Metanephros (tissue), 2 donors: ENCODE data around the genes ZNF649, ZNF613 and ZNF611.

GRCh38 chr19:51802164-51802523, 7.2 kb downstream of the FPR3 start:
- RAMPAGE, long total RNA = no peak

GRCh38 chr19:51896389-51897174, 8.2 kb downstream of the ZNF649 start:
- RAMPAGE, long total RNA = no peak

DNA sequence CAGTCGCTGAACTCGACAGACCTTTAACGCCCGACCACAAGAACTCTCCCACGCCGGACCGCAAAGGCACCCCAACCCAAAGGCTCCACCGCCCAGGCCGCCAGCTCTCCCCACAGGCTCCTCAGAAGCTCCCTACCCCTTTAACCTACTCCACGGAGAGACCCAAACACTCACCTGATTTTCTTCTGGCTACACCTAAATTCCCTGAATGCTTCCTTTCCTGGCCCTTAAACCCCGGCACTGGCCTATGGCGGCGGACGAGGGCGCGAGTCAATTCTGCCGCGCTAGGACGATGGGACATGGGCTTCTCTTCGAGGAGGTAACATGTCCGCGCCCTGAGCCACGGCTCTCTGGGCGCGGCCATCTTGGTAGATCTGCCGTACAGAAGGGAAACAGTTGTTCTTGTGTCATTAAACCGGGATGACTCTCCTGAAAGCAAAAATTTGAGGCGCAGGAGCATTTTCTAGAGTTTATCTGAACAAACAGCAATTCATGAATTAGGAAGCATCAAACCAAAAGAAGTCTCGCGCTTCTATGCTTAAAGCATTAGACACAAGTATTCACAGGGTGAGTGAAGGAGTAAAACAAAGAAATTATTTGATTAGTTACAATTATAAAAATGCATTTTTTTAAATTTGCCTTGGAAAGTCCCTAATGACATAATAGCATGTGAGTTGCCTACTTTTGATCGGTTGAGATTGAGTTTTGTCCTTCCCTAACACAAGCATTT, at the start of gene ZNF649:
Gene ZNF649, minus strand, starts transcription at position 278 of the 730 bp plus-strand sequence.
- RAMPAGE, long total RNA = start-site peak on the minus strand centred at position 235 of the sequence, 61 bp wide, 620 and 205 reads in 2 replicates

DNA sequence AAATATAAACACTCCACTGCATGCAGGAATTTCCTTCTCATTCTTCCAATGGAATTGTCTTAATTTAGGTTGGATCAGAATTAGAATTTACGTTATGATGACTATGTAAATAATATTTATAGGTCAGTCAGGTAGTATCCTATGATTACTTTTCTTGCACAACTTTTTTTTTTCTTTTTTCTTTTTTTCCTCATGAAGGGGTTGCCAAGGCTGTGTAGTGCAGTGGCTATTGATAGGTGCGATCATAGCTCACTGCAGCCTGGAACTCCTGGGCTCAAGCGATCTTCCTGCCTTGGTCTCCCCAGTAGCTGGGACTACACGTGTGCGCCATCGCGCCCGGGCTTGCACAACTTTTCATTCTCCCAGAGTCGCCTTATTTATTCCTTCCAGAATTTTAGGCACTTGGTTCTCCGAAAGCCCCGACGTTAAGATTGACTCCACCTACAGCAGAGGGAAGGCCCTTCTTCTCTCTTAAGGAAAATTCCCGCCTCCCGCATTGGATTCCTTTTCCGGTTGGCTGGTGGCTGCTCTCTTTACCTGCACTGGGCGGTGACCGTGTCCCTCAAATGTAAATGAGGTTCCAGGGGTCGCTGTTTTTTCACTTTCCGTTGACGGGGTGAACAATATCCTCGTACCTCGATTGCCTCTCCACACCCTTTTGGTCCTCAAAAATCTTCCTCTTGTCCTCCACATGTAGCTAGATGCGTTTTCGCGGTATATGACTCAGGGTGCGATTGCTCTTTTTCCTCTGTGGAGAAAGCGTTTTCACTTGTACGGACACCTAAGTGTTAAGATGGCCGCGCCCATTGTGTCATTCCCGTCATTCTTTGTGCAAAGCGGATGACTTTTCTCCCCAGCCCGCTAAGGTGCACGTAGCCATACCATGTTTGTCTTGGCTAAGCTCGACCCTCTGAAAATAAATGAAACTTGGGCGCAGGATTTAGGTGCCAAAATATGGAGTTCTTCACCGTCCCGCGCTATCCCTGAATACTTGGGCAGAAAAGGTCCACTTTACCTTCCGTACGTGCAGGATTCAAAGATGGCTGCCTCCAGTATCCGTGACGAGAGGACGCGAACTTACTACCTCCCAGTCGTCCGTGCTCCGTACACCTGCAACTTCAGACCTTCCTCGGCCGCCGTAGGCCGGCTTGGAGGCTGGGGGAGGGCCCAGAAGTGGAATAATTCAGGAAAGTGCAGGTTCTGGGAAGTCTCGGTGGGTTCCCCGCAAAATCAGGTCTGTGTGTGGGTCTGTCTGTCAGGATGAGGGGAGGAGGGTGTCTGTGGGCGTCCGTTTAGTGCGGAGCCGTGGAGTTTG, at the start of gene ZNF613:
Gene ZNF613, plus strand, starts transcription at position 1,166 of the 1,315 bp plus-strand sequence.
- RAMPAGE, long total RNA = no peak

DNA sequence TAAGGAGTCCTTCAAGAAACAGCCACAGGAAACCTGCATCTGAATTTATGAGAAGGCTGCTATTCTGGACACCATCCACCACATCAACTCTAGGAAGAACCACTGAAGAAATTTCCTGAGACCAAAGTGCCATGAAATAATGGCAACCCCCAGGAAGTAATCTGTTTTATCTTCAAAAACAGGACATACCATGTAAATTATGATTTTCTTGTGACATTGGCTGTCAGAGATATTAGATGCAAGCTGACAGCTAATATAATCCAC, 12.9 kb downstream of the ZNF350 start:
- RAMPAGE, long total RNA = no peak

GRCh38 chr19:52199784-52200529, 10.1 kb downstream of the PPP2R1A start:
- RAMPAGE, long total RNA = no peak

GRCh38 chr19:52200530-52201565, 11.0 kb downstream of the PPP2R1A start:
- RAMPAGE, long total RNA = no peak

DNA sequence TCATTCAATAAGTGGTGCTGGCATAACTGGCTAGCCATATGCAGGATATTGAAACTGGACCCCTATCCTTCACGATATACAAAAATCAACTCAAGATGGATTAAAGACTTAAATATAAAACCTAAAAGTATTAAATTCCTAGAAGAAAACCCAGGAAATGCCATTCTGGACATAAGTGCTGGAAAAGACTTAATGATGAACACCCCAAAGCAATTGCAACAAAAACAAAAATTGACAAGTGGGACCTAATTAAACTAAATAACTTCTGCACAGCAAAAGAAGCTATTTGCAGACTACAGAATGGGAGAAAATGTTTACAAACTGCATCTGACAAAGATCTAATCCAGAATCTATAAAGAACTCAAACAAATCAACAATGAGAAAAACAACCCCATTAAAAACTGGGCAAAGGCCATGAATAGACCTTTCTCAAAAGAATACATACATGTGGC, 11.3 kb upstream of the ZNF610 start:
- RAMPAGE, long total RNA = no peak

DNA sequence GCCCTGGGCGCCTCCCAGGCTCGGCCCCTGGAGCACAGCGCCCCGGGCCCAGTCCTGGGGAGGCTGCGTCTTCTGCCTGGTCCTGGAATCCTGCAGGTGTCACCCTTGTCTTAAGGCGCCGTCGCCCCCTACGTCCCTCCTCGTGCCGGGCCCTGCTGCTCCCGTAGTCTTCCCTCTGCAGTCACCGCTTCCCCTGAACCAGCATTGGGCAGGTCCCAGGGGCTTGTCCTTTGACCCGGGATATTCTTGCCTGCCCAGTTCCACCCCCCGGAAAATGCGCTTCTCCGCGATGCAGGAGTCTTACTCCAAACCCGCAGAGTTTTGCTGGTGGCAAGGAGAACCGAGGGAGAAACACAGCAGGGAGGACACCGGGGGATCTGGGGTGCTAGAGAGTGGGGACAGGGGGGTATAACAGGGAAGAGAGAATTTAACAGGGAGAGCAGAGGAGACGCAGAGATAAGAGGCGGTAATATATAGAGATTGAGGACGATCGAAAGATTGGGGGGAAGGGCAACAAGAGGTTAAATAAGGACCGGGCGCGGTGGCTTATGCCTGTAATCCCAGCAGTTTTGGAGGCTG, 34.2 kb upstream of the ZNF808 start:
- RAMPAGE, long total RNA = no peak

- RAMPAGE, long total RNA = no peak
Measured at GRCh38 chr19:52528529-52529195, 1.2 kb downstream of the ZNF808 start.

DNA sequence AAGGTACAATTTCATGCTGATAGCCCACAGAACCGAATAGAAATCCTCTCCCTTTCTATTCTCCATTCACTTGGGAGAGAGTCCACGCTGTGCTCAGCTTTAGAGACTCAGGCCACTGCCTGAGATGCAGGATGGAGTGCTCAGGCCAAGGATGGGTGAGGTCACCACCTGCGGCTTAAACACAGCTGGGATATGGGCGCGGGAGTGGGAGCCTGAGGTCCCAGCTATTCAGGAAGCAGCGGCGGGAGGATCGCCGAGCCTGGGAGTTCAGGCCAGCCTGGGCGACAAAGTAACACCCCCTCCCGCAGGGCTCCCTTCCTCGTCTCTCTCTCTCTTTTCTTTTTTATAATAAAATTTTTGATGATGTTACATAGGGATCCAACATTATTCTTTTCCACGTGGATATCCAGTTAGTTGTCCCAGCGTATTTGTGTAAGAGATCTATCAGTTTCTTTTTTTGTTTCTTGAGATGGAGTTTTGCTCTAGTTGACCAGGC, 51.6 kb downstream of the ENSG00000269825 start:
- RAMPAGE, long total RNA = no peak

DNA sequence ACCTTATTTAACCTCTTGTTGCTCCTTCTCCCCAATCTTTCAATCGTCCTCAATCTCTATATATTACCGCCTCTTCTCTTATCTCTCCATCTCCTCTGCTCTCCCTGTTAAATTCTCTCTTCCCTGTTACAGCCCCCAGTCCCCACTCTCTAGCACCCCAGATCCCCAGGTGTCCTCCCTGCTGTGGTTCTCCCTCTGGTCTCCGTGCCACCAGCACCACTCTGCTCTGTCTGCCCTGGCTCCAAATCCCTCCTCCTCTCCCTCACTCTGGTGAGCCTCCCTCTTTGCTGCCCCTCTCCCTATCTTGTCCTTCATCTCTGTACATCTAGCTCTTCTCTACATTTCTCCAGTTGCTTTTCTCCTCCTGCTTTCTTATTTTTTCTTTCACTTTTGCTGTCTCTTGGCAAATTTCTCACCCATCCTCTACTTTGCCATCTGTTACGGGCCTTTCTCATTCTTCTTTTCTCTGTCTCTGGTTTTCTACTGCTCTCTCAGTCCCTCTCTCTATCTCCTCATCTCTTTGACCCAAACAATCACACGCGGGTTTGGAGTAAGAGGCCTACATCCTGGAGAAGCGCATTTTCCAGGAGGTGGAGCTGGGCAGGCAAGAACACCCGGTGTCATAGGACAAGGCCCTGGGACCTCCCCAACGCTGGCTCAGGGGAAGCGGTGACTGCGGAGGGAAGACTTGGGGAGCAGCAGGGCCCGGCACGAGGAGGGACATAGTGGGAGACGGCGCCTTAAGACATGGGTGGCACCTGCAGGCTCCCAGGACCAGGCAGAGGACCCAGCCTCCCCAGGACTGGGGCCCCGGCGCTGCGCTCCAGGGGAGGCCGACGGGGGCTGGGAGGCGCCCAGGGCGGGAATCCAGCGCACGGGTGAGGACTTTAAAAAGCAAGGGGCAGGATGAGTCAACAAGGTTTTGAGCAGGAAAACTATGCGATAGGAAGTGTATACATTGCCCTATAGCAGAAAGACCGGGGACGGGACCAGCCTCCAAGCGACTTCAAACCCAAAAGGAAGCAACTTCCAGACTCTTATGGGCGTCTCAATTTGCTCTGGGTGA, 10.0 kb downstream of the ZNF611 start:
- RAMPAGE, long total RNA = no peak

DNA sequence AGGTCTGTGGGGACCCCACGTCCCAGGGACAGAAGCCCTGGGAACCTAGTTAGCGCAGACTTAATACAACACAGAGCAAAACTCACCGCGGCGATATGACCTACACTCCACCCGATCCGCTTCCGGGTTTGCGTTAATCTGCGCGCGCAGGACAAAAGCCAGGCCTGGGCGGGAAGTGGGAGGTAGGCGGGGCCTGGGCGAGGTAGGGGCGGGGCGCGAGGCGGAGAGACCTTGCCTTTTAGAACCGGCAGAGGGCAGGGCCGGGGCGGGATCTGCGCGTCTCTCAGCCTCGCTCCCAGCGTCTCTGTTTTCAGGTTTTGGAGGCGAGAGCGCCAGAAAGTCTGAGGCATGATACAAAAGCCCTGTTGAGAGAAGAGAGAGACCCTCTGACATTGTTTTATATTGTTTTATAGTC, at the start of gene ZNF611:
Gene ZNF611, minus strand, starts transcription at position 130 of the 415 bp plus-strand sequence.
- RAMPAGE, long total RNA = no peak

DNA sequence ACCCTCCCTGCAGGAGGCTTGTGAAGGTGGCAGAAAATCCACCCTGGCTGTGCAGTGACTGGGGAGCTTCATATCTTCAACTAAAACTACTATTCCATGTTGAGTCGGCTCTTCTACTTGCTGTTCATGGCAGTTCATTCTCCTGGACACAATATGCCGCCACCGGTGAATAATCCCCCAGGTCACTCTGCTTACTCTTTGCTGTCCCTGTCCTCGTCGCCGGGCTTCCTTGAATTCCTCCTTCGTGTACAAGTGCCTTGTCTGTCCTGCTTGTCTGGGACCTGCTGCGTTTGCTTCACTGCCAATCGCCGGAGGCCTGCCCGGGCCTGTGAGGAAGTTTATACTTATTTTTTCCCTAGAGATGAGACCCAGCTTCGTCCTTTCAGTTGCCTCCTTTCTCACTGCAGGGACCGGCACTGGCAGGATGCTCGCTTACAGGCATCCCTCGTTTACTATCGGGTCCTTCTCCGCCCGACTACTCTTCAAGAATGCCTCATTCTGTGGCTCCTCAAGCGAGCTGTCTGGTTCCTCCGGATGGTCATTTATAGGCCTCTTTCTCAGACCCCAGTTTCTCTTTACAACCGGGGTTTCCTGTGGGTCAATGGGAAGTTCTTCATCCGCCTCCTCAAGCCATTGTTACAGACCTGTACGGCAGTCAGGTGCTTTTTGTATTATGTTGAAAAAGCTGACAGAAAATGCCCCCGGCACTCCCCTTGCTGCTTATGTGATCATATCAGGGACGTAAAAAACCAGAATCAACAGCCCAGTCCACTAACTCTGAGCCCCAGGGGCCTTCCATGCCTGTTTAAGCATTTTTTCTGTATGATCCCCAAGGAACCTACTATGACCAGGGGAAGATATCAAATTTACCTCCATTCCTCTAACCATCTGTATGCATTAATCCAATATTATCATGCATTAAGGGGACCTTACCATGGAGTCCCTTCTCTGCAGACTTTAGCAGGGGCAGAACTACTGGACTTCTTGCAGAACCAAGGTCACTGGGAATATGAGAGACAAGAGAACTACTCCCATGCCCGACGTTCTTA, 5.4 kb upstream of the ERVV-1 start:
- RAMPAGE, long total RNA = no peak

DNA sequence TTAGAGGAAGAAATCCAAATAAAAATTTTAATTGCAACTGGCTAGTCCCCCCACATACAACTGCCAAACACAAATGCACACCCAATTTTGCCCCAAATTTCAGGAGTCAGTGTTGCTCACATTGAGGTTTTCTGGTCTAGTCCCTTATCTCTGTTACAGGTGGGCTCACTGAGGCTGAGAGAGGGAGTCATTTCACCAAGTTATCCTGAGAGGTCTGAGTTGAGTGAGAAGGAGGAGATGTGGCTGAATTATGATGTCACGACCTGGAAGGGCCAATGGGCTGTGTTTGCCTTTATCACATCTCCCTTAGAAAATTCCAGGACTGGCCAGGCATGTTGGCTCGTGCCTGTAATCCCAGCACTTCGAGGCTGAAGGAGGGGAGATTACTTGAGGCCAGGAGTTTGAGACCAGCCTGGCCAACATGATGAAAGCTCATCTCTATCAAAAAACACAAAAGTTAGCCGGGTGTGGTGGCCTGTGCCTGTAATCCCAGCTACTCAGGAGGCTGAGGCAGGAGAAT, 3.2 kb downstream of the ZNF415 start:
- RAMPAGE, long total RNA = no peak

DNA sequence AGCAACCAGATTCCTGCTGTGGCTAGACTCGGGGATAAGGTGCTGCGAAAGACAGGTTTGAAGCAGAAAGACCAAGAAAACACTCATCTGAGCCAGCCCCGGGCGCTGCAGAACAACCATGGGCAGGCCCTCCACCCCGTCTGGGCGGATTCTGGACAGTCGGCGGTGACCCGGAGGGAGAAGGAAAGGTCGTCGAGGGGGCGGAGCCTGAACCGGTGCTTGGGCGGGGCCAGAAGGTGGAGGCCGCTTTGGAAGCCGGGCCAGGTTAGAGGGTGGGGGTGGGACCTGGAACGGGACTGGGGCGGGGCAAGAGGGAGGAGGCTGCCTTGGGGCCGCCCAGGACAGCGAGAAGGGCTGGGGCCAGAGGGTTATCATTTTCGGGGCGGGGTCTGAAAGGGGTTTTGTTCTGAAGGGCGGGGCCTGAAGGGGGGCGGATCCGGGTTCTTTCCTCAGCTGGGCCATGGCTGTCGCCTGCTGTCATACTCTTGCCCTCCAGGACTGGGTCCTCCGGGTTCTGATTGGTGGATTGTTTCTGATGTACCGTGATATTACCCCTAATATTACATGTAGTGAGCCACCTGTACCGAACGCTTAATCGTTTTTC, 4.9 kb upstream of the ZNF765 start:
- RAMPAGE, long total RNA = no peak

- RAMPAGE, long total RNA = no peak
Measured at GRCh38 chr19:53441606-53442632, 10.1 kb downstream of the ZNF761 start.

- RAMPAGE, long total RNA = no peak
Measured at GRCh38 chr19:53463251-53463837, 4.2 kb upstream of the ZNF813 start.

DNA sequence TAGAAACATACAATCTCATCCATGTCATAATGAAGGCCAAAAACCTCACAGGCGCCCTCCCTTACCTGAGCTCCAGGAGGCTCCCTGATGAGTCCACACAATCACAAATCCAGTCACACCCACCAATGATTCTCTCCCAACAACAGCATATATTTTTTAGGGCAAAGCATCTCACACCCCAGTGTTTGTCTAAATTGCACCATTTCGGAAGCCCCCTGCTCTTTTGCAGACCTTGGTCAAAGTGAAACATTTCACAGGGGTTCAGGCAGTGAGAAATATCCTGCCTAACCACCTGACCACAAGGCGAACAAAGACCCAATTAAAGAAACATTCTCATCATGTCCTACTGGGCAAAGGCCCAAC, 18.8 kb upstream of the ZNF331 start:
- RAMPAGE, long total RNA = no peak

DNA sequence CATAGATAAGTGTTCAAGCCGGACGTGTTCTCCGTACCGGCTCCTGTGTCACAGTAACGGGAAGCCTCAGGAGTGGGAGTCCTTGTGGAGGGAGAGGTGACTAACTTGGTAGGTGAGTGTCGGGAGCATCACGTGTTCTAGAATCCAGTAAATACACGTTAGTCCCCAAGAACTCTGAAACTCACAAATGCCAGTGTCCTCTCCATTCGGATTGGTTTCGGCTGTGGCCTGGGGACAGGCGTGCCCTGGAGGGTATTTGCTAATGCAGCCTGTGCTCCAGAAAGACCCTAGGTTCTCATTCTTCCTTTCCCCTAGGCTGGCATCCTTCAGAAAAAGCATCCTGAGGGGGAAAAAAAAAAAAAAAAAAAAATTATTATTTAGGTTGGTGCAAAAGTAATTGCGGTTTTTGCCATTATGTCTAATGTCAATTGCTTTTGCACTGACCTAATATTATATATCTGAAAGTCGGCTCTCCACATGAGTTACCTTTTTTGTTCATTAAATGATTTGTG, 7.9 kb downstream of the ZNF331 start:
- RAMPAGE, long total RNA = no peak